Prostate gland (tissue), 2 donors: ENCODE measurements around a stretch of chr9.

DNA sequence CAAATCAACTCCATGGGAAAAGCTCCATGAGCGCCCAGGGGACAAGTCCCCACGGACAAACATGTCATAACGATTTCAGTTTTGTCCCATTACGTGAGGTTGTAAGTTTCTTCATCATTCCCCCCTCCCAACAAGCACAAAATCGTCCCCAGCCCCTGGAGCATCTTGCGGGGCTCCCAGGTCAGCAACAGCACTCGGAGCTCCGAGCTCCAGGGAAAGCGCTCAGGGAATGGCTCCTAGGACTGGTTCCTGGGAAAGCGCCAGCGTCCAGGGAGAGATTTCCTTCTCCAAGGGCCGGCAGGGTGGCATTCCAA, 327.1 kb downstream of the SH3GL2 start:
- PRO-cap = no peak
- RAMPAGE, long total RNA, 2 experiments = no peak in any of the 2 experiments

DNA sequence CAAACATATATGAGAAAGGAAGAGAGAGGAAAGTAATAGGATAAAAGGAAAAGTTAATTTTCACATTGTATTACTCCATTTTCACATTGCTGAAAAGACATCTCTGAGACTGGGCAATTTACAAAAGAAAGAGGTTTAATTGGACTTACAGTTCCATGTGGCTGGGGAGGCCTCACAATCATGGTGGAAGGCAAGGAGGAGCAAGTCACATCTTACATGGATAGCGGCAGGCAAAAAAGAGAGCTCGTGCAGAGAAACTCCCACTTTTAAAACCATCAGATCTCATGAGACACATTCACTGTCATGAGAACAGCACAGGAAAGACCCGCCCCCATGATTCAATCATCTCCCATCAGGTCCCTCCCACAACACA, 227.9 kb downstream of the ADAMTSL1 start:
- PRO-cap = no peak
- RAMPAGE, long total RNA, 2 experiments = no peak in any of the 2 experiments

- PRO-cap = no peak
- RAMPAGE, long total RNA, 2 experiments = no peak in any of the 2 experiments
Measured at GRCh38 chr9:19119647-19120268, 7.5 kb downstream of the PLIN2 start.

- PRO-cap = no peak
- RAMPAGE, long total RNA, 2 experiments = no peak in any of the 2 experiments
Measured at GRCh38 chr9:19160031-19160454, 32.8 kb upstream of the PLIN2 start.

- PRO-cap = unidirectional peak, minus-strand start at chr9:19184448
- RAMPAGE, long total RNA, 2 experiments = no peak in any of the 2 experiments
Measured at GRCh38 chr9:19183931-19185133, 46.2 kb upstream of the DENND4C start.

DNA sequence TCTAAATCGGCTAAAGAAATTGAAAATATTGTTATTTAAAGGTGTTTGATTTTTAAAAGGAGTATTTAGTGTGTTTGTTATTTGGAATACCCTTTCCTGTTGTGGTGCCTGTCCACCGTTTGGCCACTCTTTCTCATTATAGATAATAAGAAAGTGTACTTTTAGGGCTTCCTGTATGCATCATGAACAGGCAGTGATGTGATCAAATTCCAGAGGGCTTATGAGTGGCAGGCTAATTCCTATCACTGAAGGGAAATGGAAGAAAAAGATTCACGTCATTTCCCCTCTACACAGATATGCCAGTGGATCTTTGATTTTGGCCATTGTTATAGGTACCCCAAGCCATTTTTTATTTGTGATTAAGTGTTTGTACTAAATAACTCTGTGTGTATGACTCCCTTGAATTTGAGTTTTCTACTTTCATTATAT, 37.1 kb downstream of the RPS6 start:
- PRO-cap = no peak
- RAMPAGE, long total RNA, 2 experiments = no peak in any of the 2 experiments

DNA sequence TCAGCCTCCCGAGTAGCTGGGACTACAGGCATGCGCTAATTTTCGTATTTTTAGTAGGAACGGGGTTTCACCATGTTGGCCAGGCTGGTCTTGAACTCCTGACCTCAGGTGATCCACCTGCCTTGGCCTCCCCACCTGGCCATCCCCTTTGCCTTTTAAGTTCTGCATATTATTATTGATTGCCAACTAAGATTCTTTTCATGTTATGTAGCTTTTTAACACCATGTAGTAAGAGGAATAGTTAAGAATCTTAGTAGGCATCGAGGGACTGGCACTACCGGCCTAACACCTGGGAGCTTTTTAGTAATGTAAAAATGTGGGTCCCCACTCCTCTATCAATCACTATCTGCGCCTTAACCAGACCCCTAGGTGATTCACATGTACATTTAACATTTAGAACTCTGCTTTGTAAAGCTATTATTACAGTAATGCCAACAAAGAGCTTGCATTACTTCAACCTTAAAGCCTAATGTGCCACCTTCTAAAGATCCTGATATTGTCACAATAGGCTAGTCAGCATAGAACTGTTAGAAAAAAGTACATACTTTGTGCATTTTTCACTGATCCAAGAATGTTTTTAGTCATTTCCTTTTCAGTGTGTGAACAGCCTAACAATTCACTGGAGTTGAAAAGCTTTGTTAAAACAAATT, 4.7 kb downstream of the RPS6 start:
- PRO-cap = no peak
- RAMPAGE, long total RNA, 2 experiments = no peak in any of the 2 experiments

DNA sequence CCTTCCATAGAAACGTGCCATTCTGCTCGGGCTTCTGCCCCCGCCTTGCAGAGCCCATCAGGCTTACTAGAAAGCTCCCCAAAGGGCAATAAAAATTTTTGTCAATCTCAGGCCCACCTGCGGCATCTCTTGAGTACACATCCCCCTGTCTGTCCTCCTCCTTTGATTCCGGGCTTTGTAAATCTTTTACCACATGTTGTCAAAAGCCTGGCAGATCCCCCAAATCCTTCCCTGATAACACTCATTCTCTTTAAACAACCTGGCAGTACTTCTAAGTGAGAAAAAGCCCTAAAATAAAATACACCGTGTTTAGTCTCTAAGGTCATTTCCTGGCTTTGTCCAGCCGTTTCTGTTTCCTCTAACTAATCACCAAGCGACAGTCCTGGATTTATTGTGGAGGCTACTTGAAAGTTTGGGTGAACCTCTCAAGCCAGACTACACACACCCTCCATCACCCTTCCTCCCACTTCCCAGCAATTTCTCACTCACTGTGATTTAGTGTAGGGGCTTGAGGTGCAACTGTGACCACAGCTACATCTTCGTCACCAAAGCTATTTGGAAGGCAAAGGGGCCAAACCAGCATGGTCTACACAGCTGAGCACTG, 239.9 kb upstream of the SLC24A2 start:
- PRO-cap = no peak
- RAMPAGE, long total RNA, 2 experiments = no peak in any of the 2 experiments

DNA sequence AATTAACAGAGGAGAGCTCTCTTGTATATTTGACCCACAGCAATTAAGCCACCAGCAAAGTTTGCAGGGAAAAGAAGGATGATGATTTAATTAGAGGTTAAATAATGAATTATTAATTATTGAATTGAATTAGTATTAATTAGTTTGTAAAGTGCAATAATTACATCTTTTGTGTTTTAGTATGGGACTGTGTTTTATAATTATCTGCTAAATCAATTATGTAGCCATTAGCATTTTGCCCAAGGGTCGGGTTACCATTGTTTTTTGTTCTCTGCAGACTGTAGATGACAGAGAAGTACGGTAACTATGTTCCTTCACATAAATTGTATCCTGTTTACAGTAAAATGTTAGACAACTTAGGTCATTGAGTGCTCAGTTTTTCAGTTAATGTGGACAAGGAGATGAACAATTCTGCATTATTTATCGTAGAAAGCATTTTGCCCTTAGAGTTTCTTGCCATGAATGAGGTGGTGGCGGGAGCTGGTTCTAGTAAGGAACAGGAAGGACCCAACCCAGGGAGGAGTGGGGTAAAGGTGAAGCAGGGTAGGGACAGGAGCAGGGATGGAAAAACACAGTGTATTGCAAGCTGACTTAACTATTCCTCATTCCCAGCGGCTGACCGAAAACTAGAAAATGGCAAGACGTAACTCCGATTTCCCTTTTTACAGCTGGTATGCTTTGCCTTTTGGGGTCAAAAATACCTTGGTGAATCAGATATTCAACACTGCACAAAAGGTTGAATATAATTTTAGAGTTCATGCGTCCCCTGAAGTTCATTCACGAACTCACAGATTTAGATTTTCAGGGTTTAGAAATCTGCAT, 243.7 kb upstream of the SLC24A2 start:
- PRO-cap = no peak
- RAMPAGE, long total RNA, 2 experiments = no peak in any of the 2 experiments

DNA sequence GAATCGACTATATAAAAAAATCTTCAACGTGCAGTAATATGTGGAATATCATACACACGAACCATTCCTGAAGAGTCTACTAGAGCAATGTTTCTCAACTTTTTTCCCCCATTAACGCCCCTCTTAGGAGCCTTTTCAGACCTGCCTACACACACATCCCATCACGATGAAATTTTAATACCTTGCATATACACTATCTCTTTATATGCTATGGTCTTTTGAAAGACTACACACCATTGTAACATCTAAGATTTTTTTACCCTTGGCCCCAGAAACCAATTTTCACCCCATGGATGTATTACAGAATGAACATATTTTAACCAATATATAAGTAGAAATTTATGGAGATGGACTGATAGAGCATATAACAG, 370.3 kb upstream of the SLC24A2 start:
- PRO-cap = no peak
- RAMPAGE, long total RNA, 2 experiments = no peak in any of the 2 experiments

- PRO-cap = no peak
- RAMPAGE, long total RNA, 2 experiments = no peak in any of the 2 experiments
Measured at GRCh38 chr9:20256554-20256807, 365.8 kb downstream of the MLLT3 start.

DNA sequence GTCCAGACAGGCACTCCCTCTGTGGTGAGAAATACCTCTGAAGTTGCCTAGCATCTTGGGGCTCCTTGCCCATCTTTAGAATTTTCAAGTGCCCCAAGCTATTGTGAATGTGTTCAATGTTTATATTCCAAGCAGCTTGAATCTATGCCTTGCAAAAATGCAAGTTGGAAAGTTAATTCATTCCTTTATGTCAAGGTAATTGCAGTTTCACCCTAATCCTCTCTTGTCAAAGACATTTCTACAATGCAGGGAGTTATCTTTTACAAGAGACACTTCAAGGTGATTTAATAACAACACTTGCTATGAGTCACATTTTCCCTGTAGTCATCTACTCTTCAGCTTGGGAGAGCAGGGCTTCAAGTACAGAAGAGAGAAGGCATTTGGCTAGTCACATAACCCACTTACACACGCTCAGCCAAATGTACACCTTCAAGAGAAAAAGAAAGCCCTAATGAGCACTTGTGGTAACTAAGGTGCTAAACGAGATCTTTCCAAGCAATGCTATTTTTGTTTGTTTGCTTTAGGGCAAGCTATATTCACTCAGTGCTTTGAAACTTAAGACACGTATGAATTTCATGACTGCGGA, 302.4 kb downstream of the MLLT3 start:
- PRO-cap = no peak
- RAMPAGE, long total RNA, 2 experiments = no peak in any of the 2 experiments

- PRO-cap = no peak
- RAMPAGE, long total RNA, 2 experiments = start-site peak on the minus strand in 1 of 2 experiments, at chr9:20575159-20575283 at its widest, 7 reads per replicate
Measured at GRCh38 chr9:20574799-20575406, 47.4 kb downstream of the MLLT3 start.

GRCh38 chr9:20590668-20591144, 31.6 kb downstream of the MLLT3 start:
- PRO-cap = no peak
- RAMPAGE, long total RNA, 2 experiments = no peak in any of the 2 experiments

DNA sequence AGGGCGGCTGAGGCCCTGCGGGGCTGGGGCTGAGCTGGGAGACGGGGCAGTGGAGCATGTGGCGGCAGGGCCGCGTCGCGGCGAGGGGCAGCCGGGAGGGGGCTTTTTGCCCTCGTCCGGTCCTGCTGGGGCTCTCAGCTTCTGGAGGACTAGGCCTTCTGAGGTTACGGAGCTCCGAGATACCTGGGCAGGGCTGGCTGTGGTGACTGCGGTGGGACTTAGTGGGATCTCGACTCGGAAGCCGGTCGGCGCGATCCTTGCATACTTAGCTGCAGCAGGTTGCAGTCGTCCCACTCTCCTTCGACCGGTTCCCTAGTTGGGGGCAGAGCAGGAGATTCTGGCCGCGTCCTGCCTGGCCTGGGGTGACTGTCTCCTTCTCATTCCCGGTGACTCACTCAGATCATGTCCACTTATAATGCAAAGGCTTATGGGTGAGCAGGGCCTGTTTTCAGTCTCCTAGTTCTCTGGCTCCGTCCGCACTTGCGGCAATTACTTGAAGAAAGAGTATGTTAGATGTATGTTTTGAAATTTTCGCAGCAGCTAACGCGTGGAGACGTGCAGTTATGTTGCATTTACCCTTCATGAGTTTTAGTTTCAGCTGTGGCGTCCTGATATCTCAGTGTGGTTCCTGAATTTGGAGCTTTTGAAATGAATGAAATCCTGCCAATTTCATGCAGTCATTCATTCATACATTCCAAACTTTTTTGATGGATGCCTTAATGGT, 488 bp downstream of the FOCAD start:
- PRO-cap = bidirectional peak, plus-strand start at position 454 of the sequence, minus-strand start at position 373 of the sequence
- RAMPAGE, long total RNA, 2 experiments = no peak in any of the 2 experiments

GRCh38 chr9:20726001-20726556, 42.0 kb downstream of the FOCAD start:
- PRO-cap = no peak
- RAMPAGE, long total RNA, 2 experiments = no peak in any of the 2 experiments

DNA sequence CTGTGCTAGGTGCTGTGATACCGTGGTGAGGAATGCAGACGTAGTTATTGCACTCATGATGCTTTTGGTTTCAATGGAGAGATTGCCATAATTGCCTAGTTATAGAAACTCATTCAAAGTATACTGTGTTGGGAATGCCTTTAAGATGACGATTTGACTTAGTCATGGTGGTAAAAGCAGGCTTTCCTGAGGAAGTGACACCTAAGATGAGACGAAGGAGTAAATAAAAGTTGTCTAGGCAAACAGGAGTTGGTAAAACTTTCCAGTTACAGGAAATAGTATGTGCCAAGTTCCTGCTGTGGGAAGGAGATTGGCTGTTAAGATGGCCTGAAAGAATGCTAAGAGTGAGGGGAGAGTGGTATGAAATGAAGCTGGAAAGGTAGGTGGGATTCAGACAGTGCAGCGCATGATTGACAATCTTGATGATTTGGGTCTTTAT, 48.1 kb downstream of the FOCAD start:
- PRO-cap = no peak
- RAMPAGE, long total RNA, 2 experiments = no peak in any of the 2 experiments

DNA sequence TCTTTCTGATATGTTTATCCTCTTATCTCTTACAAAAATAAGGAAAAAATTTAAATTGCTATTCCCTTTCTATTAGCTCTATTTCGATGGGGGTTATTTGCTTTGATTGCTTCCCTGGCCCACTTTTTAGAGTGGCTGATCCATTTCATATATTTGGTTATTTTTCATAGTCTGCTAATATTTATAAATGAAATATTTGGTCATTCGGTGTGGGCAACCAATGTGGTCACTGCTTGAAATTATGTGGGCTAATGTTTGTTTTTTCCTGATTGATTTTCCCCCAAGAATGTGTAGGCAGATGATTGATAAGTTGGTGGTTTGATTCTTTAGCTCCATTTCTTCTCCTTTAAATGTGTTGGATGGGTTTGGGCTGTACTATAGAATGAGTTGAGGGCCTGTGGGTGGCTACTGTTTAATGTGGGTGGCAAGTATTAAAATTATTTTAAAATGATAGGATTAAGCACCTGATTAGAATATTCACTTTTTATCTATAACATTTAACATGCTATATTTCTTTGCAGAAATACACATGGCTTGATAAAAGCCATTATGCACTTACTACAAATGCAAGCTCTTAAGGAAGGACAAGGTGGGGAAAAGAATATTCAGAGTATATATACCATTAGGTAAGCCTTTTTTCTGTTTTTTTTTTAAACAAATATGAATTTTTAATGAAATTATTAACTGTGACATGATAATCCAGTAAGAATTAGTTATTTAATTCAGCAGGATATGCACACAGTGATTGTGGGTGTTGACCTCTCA, 55.8 kb downstream of the FOCAD start:
- PRO-cap = no peak
- RAMPAGE, long total RNA, 2 experiments = no peak in any of the 2 experiments

GRCh38 chr9:20831159-20831475, 147.1 kb downstream of the FOCAD start:
- PRO-cap = unidirectional peak, plus-strand start at chr9:20831285
- RAMPAGE, long total RNA, 2 experiments = no peak in any of the 2 experiments

DNA sequence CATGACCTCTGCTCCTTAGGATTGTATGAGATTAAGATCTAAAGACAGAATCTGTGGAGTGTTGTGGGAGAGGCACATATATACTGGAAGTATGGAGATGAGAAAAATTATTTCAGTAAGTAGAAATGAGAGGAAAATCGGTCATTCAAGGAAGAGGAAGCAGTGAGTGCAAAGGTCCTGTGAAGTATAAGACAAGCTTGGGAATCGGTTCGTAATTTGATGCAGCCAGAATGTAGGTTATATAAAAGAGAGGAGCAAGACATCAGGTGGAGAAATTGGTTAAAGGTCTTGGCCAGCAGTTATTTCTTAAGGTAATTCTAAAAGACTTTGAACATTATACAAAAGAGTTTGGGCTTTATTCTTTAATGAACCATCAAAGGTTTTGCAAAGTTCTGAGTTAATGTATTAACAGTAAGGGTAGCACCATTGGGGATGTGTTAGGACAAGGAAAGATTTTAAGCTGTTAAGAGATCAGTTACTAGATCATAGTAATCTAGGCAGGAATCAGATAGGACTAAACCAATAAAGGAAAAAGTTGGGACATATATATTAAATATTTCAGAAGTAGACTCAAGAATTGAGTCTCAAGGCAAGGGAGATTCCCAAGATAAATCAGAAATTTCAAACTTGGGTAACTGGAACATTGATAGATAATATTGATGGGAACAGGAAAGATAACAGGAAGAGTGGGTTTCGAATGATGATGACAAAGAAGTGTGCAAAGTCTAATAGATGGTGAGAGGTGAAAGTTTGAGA, 129.1 kb downstream of the HACD4 start:
- PRO-cap = no peak
- RAMPAGE, long total RNA, 2 experiments = no peak in any of the 2 experiments